Parotid gland (tissue), 1 donor: ENCODE data around the gene ATG2B.

- PRO-cap = no peak
Measured at GRCh38 chr14:95398851-95399209, 79.1 kb upstream of the CLMN start.

DNA sequence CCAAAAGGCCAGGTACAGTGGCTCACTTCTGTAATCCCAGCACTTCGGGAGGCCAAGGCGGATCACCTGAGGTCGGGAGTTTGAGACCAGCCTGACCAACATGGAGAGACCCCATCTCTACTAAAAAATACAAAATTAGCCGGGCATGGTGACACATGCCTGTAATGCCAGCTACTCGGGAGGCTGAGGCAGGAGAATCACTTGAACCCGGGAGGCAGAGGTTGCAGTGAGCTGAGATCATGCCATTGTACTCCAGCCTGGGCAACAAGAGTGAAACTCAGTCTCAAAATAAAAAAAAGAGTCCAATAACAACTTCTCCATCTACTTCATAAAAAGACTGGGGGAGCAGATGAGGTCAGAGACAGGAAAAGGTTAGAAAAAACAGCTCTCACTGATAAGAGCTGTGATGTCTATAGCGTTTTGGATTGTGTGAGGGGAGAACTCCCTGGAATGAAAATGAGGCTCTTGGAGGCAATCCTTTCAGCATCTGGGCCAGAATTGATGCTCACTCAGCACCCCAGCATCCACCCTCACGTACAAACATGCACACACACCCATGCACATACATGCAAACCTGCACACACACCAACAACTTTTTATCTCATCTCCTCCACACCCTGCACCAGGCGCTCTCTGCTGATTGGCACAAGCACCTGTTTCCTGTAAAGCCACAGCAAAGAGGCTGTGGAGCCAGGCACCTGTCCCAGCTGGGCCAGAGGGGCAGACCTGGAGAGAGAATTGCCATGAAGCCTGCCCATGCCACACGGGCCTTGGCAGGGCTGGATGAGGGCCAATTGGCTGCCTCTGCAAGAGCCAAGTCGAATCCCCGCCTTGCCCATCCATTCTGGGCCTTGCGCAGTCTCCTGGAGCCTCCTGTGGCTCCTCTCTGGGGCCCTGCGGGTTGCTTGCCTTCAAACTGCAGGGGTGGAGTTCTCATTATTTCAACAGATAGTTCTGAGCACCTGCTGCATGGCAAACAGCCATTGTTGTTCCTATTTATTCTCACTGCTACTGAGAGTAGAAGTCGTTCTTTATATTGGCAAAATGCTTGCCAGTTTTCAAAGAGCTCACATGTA is 53.2 kb downstream of the SYNE3 start:
- PRO-cap = no peak

GRCh38 chr14:95517966-95518280 is 1.5 kb upstream of the SYNE3 start:
- PRO-cap = unidirectional peak, plus-strand start at chr14:95518169

- PRO-cap = no peak
Measured at GRCh38 chr14:95715231-95715624, 1.3 kb upstream of the TCL1A start.

GRCh38 chr14:95741115-95741672 is 27.3 kb upstream of the TCL1A start:
- PRO-cap = no peak

- PRO-cap = no peak
Measured at GRCh38 chr14:96097844-96098094, 58.6 kb downstream of the C14orf132 start.

- PRO-cap = unidirectional peak, plus-strand start at chr14:96362225
Measured at GRCh38 chr14:96361714-96362381, 1.3 kb downstream of the ATG2B start.

DNA sequence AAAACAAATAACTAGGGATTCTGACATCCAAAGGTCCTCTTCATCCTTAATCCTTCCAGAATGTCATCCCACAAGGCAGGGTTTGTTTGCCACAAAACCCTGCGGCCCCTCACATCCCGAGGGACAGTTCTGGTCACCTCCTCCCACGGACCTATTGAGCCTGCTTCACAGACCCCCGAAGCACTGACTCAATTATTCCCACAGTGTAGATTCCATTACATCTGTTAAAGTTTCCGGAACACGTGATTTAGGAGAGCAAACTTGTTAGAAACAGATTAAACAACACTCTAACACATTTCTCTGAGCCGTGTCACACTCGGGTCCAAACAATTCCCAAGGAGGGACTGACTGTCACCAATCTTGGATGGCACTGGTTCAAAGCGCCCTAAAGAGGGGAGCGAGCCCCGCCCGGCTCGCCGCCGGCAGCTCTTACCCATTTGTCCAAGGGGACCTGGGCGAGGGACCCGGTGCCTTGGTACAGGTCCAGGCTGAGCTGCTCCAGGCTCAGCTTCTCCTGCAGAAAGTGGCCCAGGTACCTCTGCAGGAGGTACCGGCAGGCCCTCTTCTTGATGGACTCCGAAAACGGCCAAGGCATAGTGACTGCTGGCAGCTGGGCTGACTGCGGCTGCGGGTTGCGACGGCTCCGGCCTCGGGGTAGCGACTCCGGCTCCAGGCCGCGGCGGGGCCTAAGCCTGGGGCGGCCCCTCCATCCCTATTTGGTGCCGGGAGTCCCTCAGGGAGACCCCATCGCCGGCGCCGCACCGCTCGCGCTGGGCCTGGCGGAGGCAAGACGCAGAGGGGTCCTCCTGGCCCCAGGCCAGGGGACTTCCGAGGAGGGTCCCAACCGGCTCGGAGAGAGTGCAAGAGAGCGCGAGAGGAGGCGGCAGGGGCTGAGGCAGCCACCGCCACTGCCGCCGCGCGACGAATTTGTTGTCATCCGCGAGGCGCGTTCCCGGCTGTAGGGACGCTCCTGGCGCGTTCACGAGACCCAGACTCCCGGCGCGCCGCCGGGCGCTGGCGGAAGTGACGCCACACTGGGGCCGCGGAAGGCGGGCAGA is at the start of gene ATG2B:
Gene ATG2B (minus strand): TSS at position 960 of the 1,058 bp plus-strand sequence.
- PRO-cap = unidirectional peak, minus-strand start at position 189 of the sequence; bidirectional peak, plus-strand start outside the sequence, minus-strand start at position 932 of the sequence

GRCh38 chr14:96363610-96364494 is 526 bp downstream of the GSKIP start:
- PRO-cap = no peak

DNA sequence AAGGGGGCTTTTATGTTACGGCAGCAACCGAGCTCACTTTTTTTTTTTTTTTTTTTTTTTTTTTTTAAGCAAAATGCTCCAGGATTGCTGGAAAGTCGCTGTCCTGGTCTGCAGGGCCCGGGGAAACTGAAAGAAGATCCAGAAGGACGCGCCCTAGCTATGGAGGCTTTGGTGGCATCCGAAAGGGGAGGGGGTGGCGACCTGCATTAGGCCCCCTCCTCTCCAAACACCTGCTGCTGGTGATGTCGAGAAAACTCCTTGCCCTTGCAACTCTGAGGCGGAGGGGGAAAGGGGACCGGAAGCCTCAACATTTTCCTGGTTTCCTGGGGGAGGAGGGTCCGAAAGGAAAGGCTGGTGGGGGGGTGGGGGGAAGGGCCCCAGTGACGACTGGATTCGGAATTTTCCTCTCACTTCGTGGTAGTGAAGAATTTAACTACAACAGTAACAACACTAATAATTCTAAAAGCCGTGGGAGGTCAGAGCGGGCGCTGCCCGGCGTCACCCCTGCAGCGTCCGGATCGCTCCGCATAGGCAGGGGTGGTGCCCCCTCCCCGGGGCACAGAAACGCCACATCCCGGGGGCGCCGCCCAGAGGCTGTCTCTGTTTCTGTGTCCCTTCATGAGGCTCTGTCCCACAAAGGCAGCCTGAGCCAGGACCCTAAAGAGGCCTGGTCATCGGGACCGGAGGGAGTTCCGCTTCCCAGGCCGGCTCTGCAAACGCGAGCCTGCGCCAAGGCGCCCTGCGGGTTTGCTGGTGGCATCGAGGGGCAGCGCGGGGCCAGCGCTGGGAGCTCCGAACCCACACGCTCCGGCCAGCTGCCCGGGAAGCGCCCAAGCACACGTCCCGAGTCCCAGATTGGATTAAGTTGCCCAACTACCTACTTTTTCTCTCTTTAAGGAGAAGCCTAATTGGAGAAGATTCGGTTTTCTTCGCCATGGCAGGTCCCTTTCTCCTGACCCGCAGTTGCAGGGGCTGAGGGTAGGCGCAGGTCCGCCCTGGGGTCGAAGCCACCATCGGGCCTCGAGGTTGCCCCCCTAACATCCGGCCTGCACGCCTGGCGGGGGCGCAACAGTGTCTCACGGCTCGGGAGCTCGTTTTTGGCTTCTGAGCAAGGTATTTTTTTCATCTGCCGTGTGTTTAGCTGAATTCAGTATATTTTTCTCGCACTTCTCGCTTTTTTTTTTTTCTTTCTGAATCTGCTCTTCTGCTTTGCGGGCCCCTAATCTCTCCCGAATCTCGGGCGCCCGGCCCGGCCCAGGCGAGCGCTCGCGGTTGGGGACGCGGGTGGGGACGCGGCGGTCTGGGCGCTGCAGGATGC is 421.5 kb downstream of the VRK1 start:
- PRO-cap = no peak

GRCh38 chr14:99230008-99230711 is 41.8 kb downstream of the BCL11B start:
- PRO-cap = no peak

DNA sequence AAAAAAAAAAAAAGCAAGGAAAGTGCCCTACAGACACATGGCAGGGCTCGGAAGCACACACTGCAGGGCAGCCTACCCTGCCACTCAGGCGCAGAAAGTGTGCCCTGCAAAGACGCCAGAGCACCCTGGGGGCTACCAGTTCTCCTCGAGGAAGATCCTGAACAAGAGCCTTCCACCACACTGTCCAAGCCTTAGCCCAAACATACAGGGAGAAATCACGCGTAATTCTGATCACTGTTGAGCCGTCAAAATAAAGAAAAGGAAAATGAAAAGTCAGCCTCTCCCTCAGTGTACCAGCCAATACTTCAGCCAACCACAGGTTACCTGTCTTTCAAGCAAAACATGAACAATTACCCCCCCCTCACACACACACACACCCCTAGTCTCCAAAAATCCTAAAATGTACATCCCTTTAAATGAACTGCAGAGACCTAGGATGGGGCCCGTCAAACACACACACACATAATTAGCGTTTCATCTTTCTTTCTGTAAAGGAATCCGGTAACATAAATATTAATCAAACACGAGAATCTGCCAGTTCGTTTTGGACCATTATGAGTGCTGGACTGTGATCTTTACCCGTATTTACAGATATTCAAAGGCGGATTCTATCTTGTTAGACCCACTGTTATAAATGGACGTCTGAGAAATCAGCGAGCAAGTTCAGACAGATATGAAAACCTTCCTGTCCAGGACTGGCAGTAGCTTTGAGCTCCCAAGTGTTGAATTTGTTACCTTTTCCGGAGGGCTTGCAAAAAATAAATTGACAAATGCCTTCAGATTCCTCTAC is 27.9 kb downstream of the BCL11B start:
- PRO-cap = no peak

GRCh38 chr14:99245087-99245759 is 26.8 kb downstream of the BCL11B start:
- PRO-cap = no peak

DNA sequence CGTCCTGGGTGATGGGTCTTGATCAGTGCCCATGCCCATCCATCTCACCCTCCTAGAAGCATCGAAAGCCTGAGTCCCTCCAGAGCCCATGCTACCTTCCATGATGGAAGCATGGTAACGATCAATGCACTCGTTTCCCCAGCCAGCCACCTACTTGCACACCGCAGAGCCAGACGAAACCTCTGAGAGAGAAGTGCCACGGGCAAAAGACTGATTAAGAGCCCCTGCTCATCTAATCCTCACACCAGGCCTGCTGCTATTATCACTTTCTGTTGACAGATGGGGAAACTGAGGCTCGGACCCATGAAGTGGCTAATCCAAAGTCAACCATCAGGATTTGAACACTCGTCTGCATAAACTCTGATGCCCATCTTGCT is 15.9 kb downstream of the BCL11B start:
- PRO-cap = no peak

DNA sequence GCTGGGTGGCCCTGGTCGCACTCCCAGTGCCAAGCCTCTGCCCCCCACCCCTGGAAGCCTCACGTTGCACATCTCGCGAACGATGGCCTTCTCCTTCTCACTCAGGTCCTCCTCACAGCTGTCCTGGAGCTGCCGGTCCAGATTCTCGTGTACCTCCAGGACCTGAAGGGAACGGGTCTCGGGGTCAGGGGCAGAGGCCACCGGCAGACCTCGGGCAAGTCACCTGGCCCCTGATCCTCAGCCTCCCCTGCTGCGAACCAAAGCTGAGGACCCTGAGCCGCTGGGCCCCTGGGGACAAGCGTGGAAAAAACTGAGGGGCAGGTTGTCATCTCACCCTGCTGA is 34.9 kb downstream of the CCNK start:
- PRO-cap = no peak

DNA sequence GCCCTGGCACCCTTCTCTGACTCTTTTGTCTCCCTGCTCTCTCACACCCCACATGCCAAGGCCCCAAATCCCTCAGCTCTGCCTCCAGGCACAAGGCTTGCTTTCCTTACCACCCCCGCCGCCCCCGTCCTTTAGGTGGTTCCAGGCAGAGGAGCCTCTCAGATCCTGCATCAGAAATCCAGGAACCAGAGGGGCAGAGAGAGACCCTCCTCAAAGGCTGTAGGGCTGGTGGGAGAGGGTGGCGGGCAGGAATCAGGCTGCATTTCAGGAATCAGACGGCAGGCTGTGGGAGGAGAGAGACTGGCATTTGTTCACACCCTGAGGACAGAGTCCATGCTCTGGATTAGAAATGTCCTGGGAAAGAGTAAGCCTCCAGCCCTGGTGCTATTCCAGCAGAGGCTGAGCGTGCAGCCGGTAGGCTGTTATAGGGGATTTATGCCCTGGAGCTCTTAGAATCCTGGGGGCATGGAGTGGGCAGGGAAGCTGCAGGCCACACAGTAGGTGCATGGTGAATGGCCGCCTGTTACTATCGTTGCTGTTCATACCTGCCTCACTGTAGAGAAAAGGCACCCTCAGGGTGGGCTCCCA is 12.3 kb upstream of the CYP46A1 start:
- PRO-cap = no peak

DNA sequence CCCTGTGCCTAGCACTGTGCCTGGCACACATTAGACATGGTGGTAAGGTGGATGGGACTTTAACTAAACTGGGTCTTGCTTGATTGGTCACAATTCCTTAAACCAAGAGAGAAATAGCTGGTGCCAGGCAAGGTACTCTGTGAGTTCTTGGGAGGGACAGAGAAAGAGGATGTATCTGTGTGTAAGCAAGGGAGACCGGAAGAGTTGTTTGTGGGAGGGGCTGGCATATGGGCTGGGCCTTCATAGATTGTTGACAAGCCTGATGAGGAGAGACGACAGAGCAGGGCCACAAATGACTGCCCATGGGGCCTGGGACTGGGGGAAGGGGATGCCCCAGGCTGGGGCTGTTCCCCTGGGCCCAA is 11.6 kb upstream of the CYP46A1 start:
- PRO-cap = no peak

DNA sequence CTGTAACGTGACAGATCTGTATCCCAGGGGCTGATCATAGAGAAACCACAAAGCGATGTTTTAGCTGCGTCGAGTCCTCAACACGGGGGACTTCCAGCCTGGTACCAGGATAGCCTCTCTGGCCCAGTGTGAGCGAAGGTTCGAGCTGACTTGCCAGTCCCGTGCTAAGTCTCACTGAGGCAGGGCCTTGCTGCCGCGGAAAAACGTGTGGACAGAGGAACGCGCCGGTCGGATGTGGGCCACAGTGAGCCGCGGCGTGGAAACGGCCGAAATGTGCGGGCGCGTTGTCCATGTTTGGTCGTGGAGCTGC is 628 bp upstream of the EML1 start:
- PRO-cap = no peak

- PRO-cap = no peak
Measured at GRCh38 chr14:99908793-99909488, 115.7 kb downstream of the EML1 start.

- PRO-cap = no peak
Measured at GRCh38 chr14:99967124-99967502, 98.1 kb upstream of the EVL start.